Foreskin fibroblast (primary cell): ENCODE measurements around a stretch of chr11.

- RRBS, result 45% methylated on average over 3 of the region's 24 CpGs
Measured at GRCh38 chr11:833877-834781, 1.4 kb downstream of the CD151 start.

DNA sequence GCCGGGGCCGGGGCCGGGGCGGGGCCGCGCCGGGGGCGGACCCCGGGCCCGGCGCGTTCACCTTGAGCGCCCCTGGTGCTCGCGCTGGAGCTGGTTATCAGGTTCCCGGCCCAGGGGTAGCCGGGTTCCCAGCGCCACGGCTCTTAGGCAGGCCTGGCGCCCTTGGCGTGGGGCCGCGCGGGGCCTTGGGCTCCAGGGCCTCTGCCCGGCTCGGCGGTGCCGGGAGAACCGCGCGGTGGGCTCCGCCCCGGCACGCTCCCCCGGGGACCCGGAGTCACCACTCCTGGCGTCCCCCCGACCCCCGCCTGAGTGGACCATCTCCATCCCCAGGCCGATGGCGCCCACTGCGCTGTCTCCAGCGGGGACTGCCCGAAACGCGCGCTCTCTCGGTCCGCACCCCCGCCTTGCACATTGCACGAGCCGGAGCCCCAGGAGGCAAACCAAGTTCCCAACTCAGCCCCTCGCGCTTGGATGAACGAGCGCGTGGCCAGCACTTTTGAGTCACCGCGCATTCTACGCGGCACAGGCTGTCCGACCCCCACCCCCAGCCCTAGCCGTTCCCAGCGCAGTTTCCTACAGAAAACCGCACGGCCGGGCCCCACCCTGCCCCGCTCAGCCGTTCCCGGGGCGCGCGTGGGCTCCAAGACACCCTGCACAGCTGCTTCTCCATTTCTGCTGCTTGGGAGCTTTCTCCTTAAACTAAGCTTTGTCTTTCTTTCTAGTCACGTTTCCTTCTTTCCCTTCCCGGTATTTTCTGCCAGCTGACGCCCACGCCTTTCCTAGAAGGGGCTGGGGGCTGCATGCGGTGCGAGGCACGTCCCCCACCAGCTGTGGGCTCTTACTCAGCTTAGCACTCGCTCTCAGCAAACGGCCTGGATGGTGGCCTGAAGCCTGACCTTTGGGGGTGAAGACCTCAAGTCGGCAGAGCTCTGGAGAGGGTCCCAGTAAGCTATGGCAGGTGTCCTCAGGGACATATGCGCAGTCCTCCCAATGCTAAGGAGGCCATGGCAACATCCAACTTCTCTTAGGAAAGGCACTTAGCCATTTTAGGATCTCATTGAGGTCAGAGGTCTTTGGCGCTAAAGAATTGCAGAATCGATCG lies 689 bp upstream of the CHID1 start:
- RRBS, result 2% methylated on average over 20 of the region's 87 CpGs

DNA sequence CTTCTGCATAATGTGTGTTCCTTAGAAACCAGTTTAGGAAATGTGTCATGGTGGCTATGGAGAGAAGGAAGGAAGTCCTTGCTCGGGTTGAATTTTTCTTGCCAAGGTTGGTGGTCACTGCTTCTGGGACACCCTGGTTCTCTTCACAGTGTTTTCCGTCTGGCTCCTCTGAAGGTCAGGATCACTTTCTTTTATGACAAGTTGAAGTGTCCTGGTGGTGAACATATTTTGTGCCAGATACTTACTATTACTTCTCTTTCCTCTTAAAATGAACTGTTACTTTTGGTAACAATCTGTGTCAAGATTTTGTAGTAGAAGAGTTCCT lies 6.9 kb downstream of the AP2A2 start:
- RRBS, result no CpG with 5 or more reads among the region's 2 CpGs

GRCh38 chr11:952235-952832 lies 26.7 kb downstream of the AP2A2 start:
- RRBS, result no CpG with 5 or more reads among the region's 3 CpGs

DNA sequence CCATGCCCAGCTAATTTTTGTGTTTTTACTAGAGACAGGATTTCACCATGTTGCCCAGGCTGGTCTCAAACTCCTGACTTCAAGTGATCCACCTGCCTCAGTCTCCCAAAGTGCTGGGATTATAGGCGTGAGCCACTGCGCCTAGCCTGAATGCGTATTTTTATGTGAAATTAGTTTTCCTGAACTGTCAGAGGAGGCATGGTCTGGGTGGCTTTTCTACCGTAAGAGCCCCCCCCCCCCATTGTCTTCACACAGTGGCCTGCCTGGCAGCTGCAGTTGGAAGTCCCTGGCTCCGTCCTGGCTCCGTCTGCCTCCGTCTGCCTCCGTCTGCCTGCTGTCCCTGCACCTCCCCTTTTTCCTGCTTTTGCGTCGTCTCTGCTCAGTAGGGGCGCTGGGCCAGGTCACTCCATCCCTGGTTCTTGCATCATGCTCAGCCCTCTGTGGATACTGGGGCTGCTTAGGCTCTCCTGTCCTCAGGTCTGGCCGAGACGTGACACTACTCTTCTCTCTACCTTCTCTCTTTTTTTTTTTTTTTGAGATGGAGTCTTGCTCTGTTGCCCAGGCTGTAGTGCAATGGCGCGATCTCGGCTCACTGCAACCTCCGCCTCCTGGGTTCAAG lies 27.8 kb downstream of the AP2A2 start:
- RRBS, result no CpG with 5 or more reads among the region's 17 CpGs

- RRBS, result no CpG with 5 or more reads among the region's 14 CpGs
Measured at GRCh38 chr11:955279-956226, 29.9 kb downstream of the AP2A2 start.

DNA sequence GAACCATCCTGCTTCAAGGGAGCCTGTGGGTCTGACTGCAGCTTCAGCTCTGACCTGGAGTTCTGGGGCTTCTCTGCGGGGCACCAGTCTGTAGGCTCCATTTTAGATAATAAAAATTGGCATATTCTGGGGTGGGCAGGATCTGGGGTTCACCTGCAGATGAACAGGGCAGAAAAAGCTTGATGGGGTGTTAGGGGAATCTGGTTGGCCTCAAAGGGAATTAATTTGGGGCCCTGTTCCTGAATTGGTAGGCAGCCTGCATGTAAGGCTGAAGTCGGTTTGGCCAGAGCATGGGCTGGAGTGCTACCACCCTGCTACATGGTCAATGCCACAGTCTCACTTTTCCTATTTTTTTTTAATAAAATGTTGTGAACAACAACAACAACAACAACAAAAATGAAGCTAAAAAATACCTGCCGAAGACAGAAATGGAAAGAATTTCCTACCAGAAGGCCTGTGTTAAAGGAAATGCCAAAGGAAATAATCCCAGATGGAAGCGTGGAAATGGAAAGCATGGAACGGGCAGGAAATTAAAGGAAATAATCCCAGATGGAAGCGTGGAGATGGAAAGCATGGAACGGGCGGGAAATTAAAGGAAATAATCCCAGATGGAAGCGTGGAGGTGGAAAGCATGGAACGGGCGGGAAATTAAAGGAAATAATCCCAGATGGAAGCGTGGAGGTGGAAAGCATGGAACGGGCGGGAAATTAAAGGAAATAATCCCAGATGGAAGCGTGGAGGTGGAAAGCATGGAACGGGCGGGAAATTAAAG lies 38.8 kb downstream of the AP2A2 start:
- RRBS, result no CpG with 5 or more reads among the region's 17 CpGs

GRCh38 chr11:1016126-1017243 lies 20.0 kb downstream of the MUC6 start:
- RRBS, result no CpG with 5 or more reads among the region's 18 CpGs

DNA sequence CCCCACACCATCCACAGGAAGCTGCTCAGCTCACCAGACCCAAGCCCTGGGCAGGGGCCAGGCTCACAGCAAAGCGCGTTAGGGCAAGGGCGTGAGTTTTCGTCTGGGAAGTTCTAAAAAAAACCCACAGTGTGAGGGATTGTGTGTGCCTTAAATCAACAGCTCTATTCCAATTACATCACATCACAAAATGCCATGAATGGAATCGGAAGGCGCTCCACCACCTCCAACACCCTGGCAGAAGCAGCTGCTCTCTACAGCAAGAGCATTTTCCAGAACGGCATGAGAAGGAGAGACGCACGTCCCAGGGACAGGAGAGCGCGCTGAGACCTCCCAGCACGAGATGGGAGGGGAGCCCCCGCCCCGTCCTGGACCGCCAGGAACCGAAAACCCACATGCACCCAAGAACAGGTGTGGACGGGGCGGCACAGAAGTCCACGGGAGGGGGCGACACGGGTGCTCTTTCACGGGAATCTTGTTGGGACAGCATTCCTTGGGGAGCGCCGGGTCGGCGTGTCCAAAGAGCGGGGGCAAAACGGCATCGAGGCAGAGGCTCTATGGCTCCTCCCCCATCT lies 32.9 kb downstream of the TOLLIP start:
- RRBS, result no CpG with 5 or more reads among the region's 29 CpGs

- RRBS, result no CpG with 5 or more reads among the region's 12 CpGs
Measured at GRCh38 chr11:1351329-1351952, 38.3 kb upstream of the BRSK2 start.

GRCh38 chr11:1445399-1445780 lies 41.2 kb downstream of the MOB2 start:
- RRBS, result 79% methylated on average over 10 of the region's 27 CpGs

DNA sequence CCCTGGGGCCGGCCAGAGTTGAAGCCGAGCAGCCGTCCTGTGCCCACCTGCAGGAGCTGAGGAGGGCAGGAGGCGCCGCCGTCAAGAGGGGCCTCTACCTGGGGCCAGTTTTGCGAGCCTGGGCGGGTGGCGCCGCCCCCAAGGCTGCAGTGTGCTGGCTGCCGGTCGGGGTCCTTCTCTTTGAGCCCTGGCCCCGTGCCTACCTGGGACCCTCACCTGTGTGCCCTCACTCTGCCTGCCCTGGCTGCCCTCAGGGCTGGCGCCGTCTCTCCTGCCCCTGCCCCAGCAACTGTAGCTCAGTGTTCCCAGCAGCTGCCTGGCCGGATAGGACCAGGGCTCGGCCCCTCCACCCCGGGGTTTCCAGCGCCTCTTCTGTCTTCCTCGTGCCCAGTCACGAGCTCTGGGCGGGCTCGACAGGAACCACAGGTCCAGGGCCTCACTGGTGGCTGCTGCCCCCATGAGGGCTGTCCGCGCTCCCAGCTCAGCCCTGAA lies 38.3 kb downstream of the MOB2 start:
- RRBS, result no CpG with 5 or more reads among the region's 25 CpGs

GRCh38 chr11:1459723-1460300 lies 26.8 kb downstream of the MOB2 start:
- RRBS, result 18% methylated on average over 5 of the region's 23 CpGs

- RRBS, result no CpG with 5 or more reads among the region's 30 CpGs
Measured at GRCh38 chr11:1514434-1515150, 28.0 kb upstream of the MOB2 start.

- RRBS, result no CpG with 5 or more reads among the region's 7 CpGs
Measured at GRCh38 chr11:1522192-1522645, 35.6 kb upstream of the MOB2 start.

GRCh38 chr11:1547772-1549037 lies 23.9 kb downstream of the DUSP8 start:
- RRBS, result 8% methylated on average over 5 of the region's 55 CpGs

- RRBS, result no CpG with 5 or more reads among the region's 49 CpGs
Measured at GRCh38 chr11:1557705-1558990, 13.9 kb downstream of the DUSP8 start.

GRCh38 chr11:1562793-1563366 lies 9.2 kb downstream of the DUSP8 start:
- RRBS, result no CpG with 5 or more reads among the region's 12 CpGs

DNA sequence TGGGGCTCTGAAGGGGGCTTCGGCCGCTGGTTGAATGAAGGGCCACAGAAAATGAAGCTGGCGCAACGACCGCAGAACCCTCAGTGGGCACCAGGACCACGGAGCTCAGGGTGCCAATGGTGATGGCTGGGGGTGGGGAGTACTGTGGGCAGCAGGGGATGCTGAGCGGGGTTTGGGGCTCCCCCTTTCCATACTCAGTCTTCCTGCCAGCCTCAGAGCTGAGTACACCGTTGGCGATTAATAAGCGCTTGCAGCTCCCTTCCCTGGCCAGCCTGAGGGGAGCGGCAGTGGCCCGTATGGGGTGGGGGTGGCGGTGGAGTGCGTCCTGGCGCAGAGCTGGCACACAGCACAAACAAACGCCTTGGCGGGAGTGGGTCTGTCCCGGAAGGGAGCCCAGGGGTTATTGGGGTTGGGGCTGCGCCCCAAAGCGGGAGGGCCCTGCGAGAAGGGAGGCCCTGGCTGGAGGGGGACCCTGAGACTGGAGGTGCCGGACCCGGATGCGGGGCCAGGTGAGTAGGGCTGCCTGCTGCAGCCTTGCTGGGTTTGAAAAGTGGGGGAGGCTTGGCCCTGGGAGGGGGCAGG lies 1.4 kb upstream of the DUSP8 start:
- RRBS, result 3% methylated on average over 4 of the region's 24 CpGs

GRCh38 chr11:1596318-1597005 lies 1.6 kb downstream of the KRTAP5-2 start:
- RRBS, result no CpG with 5 or more reads among the region's 22 CpGs